Endothelial cell (in vitro differentiated cells): ENCODE measurements around the gene RALBP1.

- PRO-cap = no peak
Measured at GRCh38 chr18:6731118-6731780, 1.7 kb downstream of the ARHGAP28 start.

GRCh38 chr18:6947118-6947939, 170.3 kb downstream of the LAMA1 start:
- PRO-cap = no peak

GRCh38 chr18:7257116-7257612, 26.3 kb downstream of the LRRC30 start:
- PRO-cap = no peak

GRCh38 chr18:7273092-7274065, 42.5 kb downstream of the LRRC30 start:
- PRO-cap = bidirectional peak, plus-strand start at chr18:7273626, minus-strand start at chr18:7273369

DNA sequence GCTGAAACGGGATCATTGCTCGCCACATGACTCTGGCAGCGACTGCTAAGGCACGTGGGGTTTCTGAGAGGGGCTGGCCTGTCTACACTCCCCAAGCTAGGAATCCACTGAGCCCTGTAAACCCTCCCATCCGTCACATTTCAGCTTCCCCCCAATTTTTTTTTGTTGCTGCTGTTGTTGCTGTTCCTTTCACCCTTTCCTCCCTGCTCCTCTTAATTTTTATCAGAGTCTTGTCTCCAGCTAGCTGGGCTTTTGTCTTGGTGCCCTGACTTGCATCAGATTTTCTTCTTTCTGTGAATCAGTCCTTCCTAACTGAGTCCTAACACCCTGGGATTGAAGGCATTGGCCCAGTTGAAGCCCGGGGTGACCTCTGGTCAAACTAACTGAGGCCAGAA, 80.6 kb upstream of the PTPRM start:
- PRO-cap = no peak

GRCh38 chr18:7565943-7566396, 1.1 kb upstream of the PTPRM start:
- PRO-cap = bidirectional peak, plus-strand start at chr18:7566599, minus-strand start at chr18:7566287

GRCh38 chr18:7567646-7567943, 479 bp downstream of the PTPRM start:
- PRO-cap = bidirectional peak, plus-strand start at chr18:7567972, minus-strand start at chr18:7567752

DNA sequence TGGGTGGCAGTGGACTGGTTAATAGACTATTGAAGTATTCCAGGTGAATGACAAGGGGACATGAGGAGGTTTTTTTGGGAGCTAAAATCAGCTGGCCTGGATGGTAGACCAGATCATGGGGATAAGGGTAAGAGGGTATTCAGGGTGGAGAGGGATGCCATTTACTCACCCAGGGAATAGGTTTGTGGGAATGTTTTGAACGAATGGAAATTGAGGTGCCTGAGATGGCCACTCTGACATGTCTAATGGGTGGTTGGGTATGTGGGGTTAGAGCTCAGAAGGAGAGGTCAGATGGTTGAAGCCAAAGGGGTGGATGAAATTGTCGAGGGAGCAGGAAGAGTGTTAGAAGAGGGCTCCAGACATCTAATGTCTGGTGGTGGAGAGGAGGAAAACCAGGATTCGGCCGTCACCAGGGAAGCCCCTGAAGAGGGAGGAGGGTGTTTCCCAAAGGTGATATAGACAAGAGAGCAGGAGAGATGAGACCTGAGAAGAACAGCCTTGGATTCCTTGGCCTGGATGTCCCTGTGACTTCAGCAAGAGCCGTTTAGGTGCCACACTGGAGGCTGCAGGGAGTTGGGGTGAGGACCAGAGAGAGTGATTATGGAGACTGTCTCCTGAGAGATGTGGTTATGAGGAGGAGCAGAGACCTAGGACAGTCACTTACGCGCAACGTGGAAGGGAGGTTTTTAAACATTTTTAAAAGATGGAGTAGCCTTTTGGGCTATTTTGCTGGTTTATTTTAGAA, 62.9 kb downstream of the PTPRM start:
- PRO-cap = no peak

- PRO-cap = no peak
Measured at GRCh38 chr18:7973485-7974361, 406.6 kb downstream of the PTPRM start.

DNA sequence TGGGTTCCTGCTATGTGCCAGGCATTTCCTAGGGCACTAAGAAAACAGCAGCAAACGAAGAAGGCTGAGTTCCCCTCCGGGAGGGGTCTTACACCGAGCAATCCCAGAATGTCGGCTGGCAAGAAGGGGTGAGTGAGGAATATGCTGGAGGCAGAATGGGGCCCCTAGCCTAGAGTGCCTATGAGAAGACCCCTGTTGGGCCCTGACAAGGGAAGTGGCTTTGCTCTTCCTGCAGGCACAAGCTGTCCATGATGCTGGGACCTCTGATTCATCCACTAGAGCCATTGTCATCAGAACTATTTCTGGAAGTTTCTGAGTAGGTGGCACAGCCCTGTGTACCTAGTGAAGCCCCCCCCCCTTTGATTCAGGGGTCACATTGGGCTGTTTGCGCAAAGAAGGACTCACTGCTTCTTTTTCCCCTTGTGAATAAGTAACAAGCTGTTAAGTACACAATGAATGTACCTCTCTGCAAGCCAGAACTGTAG, 267.9 kb upstream of the RAB12 start:
- PRO-cap = no peak

- PRO-cap = no peak
Measured at GRCh38 chr18:8623700-8624347, 14.6 kb downstream of the RAB12 start.

DNA sequence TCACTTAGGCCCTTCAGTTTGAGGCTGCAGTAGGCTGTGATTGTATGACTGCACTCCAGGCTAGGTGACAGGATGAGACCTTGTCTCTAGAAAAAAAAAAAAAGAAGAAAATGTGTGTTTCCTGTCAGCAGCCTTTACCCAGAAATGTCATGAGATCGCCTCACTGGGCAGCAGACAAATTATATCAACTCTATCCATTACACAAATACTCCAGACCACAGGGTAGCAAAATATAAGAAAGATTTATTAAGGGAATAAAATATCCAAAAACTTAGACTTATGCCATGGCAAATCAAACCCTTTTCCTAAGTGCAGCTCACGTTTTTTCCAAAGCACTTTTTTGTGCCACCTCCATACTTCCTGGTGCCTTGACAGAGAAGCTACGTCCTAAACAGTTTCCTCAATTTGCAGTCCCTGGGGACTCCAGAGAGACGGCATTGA, 190.7 kb upstream of the NDUFV2 start:
- PRO-cap = no peak

GRCh38 chr18:8974254-8974836, 128.2 kb upstream of the NDUFV2 start:
- PRO-cap = no peak

GRCh38 chr18:9109606-9110395, 7.3 kb downstream of the NDUFV2 start:
- PRO-cap = no peak

DNA sequence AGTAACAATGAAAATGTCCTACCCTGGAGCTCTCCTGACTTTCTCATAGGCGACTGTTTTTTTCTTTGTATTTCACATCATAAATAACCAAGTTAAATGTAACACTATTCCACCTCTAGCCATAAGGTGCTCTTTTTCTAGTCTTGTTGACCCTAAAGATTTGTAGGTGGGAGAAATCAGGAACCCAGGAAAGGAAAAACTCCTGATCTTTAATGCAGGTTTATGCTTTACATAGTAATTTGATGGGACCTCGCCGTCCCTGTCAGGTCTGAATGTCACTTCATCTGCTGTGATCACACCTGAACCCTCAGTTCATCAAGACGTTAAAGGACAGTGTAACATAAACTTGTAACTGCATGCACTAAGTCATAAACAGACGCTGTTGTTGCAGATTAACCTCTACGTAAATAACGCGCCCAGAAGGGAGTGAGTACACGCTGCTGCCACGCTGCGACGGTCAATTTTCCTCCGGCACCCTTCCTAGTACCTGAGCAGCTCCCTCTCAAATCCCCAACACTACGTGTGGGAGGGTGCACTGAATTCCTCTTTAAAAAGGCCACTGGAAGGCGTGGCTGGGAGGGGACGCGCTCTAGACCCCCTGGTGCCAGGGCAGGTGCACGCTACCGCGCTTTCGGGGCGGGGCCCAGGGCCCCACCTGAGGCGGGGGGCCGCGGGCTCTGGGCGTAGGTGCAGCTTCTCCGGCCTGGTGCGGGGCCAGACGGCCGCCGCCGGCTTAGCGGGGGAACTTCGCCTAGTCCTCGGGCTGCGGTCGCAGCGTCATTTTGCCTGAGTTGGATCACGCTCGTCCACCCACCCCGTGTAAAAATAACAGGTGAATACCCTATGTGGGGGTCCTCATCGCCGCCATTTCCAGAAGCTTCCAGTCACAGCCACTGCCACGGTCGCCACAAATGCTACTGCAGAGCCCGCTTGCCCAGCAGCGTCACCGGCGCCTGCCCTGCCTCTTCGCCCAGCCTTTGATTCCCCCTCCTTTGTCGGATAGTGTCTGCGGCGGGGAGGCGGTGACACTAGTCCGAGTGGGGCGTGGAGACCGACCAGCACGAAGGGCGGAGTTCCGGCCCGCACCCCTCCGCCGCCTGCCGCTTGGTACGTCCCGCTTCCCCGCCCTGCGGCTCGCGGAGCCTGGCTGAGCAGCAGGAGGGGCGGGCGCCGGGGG, 669 bp upstream of the ANKRD12 start:
- PRO-cap = unidirectional peak, plus-strand start at position 654 of the sequence; bidirectional peak, plus-strand start at position 868 of the sequence, minus-strand start at position 979 of the sequence; bidirectional peak, plus-strand start outside the sequence, minus-strand start at position 1,084 of the sequence

DNA sequence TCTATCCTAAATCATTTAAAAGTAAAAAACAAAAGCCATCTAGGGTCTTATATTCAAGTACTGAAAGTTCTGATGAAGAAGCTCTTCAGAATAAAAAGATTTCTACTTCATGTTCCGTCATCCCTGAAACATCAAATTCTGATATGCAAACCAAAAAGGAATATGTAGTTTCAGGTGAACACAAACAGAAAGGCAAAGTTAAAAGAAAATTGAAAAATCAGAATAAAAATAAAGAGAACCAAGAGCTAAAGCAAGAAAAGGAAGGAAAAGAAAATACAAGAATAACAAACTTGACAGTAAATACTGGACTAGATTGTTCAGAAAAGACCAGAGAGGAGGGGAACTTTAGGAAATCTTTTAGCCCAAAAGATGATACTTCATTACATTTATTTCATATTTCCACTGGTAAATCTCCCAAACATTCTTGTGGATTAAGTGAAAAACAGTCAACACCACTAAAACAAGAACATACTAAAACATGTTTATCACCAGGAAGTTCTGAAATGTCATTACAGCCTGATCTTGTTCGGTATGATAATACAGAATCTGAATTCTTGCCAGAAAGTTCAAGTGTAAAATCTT, 80.0 kb upstream of the TWSG1 start:
- PRO-cap = no peak

DNA sequence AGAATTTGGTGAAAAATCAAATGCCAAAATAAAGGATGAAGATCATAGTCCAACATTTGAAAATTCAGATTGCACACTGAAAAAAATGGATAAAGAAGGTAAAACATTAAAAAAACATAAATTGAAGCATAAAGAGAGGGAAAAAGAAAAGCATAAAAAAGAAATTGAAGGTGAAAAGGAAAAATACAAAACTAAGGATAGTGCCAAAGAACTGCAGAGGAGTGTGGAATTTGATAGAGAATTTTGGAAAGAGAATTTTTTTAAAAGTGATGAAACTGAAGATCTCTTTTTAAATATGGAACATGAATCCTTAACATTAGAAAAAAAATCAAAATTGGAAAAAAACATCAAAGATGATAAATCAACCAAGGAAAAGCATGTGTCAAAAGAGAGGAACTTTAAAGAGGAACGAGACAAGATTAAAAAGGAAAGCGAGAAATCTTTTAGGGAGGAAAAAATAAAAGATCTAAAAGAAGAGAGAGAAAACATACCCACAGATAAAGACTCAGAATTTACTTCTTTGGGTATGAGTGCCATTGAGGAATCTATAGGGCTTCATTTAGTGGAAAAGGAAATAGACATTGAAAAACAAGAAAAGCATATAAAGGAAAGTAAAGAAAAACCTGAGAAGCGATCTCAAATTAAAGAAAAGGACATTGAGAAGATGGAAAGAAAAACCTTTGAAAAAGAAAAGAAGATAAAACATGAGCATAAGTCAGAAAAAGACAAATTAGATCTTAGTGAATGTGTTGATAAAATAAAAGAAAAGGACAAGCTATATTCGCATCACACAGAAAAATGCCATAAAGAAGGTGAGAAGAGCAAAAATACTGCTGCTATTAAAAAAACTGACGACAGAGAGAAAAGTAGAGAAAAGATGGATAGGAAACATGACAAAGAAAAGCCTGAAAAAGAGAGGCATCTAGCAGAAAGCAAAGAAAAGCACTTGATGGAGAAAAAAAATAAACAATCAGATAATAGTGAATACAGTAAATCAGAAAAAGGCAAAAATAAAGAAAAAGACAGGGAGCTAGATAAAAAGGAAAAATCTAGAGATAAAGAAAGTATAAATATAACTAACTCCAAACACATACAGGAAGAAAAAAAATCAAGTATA, 79.1 kb upstream of the TWSG1 start:
- PRO-cap = no peak

GRCh38 chr18:9428787-9429406, 46.4 kb upstream of the RALBP1 start:
- PRO-cap = no peak

DNA sequence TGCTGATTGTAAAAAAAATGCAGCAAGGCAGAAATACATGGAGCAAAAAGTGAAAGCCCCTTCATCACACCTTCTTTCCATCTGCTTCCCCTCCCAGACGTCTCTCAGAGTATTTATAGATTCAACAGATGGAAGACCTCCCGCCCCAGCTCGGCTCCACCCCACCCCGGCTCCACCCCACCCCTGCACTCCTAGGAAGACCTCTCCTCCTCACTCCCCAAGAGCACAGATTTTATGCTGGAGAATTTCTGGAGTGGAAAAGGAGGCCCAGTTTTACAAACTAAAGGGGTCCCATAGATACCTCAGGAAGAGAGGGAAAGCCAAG, 41.5 kb upstream of the RALBP1 start:
- PRO-cap = no peak

GRCh38 chr18:9475330-9476068, at the start of gene RALBP1:
TSS of gene RALBP1 (plus strand) at chr18:9475513.
- PRO-cap = bidirectional peak, plus-strand start at chr18:9475695, minus-strand start at chr18:9475237; bidirectional peak, plus-strand start at chr18:9475925, minus-strand start at chr18:9475799